Upper lobe of left lung (tissue), 5 donors: ENCODE results near the genes FOXN3 and EFCAB11.

DNA sequence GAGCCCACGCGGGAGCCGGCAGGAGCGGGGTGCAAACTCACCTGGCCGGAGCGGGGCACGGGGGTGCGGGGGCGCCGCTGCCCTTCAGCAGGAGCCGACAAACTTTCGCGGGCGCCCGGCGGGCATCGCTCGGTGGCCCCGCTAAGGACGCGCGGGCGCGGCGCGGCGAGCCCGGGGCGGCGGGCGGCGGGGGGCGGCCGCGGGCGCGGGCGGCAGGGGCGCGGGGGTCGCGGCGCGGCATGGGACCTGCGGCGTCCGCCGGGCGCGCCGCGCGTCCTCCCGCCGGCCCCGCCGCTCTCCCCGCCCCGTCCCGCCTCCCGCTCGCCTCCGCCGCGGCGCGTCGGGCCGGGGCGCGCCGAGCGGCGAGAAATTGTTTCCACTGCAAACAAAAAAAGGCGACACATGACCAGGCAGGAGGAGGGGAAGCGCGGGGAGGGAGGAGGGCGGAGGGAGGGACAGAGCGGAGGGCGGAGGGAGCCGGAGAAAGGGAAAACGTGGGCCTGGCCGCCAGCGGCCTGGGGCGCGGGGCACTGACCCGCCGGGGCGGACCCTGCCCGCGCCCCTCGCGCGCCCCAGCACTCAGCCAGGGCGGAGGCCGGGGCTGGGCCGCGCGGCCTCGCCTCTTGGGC is at the start of gene FOXN3:
TSS of gene FOXN3 (minus strand) at position 404 of the 629 bp plus-strand sequence.
- PRO-cap, 2 experiments, result peak in 2 of 2 experiments; most common plus-strand start position 458 of the sequence (in 2); most common minus-strand start position 299 of the sequence (in 2)
- RAMPAGE, long total RNA, 4 experiments, result start-site peak on the minus strand in 1 of 4 experiments, centred at position 110 of the sequence, 16 reads per replicate

DNA sequence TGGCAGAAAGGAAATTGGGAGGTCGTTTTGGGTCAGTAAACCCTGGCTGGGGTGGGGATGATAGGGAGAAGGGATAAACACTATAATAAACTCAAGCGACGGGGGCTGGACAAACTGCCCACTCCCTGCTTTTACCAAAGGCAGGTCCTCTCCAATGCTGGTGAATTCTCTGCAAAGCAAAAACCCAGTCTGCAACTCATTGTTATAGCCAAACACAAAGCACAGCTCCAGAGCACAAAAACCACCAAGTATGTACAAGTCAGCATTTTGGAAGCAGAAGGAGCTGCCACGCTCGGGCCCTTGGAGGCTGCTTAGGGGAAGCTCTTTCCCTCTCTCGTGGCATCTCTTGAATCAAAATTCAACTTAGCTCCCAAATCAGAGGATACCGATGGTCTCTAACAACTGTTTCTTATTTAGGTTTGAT is 158.3 kb upstream of the FOXN3 start:
- PRO-cap, 2 experiments, result no peak in any of the 2 experiments
- RAMPAGE, long total RNA, 4 experiments, result no peak in any of the 4 experiments

DNA sequence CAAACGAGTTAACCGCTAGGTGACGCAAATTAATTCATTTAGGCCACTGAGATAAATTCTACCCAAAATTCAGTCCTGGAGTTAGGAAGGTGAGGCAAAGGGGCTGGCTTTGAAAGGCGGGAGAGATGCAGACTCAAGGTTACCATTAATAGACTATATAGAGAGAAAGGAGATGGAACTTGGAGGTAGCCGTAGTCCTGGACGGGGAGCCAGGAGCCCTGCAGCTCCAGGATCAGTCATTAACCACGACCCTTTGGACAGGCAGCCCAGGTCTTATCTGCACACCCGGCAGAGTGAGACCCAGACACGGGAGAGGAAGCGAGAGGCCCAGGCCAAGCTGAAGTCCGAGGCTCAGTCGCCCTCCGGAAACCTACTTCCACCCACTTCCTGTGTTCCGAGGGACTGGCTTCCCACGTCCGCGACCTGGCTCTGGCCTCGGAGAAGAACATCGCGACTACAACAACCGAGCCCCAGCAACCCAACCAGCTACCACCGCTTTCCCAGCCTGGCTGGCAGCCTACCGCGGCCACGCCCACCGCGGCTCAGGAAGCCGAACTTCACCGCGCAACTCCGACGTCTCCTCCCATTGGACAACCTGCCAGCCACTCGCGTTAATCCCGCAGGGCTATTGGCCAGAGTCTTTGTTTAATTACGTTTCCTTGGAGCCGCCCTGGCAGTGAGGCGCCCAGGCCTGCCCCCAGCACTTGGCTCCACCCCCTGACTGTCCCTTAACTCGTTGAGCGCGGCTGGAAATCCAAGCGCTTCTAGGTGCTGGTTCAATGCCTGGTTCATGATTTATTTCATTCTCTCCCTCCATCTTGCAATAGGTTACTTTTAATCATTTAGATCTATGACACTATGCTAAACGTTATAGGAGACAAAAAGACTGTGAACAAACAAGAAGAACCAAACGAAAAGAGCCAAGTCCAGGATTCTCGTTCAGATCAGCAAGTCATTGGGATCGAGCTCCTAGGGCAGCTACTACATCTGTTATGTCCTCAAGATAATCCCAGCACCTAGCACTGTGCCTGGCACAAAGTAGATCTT is at the start of gene EFCAB11:
TSS of gene EFCAB11 (minus strand) at position 519 of the 1,047 bp plus-strand sequence.
- PRO-cap, 2 experiments, result peak in 1 of 2 experiments; most common minus-strand start position 519 of the sequence (in 1)
- RAMPAGE, long total RNA, 4 experiments, result start-site peak on the minus strand in 4 of 4 experiments, centred at positions 479 to 535 of the sequence, 13 to 133 reads per replicate

DNA sequence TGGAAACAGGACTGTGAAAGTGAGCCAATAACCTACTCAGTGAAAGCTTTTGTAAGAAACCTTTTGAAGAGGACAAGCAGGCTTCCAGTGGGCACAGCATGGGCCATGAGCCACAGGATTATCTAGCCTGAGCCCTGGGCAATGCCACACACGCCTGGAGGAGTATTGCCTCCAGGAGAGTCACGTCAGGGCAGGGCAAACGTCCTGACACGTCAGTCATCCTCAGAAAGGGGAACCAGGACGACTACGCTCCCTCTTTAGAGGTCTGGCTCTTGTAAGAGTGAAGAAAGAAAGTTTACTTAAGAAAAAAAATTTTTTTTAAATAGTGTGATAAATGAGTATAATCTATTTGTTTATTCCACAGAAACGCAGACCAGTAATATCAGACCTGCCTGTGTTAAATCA is 32.2 kb downstream of the NRDE2 start:
- PRO-cap, 2 experiments, result no peak in any of the 2 experiments
- RAMPAGE, long total RNA, 4 experiments, result no peak in any of the 4 experiments

DNA sequence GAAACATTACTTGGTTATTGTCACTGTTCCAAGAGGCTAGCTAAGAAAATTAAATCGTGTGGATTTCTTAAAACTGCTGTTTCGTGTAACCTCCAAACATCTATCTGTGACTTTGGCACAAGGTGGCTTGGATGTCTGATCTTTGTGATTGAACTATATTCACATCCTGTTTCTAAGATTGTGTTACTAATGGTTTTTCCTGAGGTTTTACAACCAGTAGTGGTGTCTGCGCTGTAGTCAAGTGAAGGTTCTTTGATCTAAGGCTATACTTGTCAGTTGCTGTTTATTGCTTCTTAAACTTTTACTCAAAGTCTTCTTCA is 12.4 kb upstream of the CALM1 start:
- PRO-cap, 2 experiments, result no peak in any of the 2 experiments
- RAMPAGE, long total RNA, 4 experiments, result no peak in any of the 4 experiments

- PRO-cap, 2 experiments, result no peak in any of the 2 experiments
- RAMPAGE, long total RNA, 4 experiments, result no peak in any of the 4 experiments
Measured at GRCh38 chr14:90676776-90677310, 139.4 kb downstream of the TTC7B start.

GRCh38 chr14:90758187-90758799 is 57.9 kb downstream of the TTC7B start:
- PRO-cap, 2 experiments, result peak in 2 of 2 experiments; most common plus-strand start chr14:90758543 (in 1); most common minus-strand start chr14:90758293 (in 1)
- RAMPAGE, long total RNA, 4 experiments, result no peak in any of the 4 experiments

- PRO-cap, 2 experiments, result no peak in any of the 2 experiments
- RAMPAGE, long total RNA, 4 experiments, result no peak in any of the 4 experiments
Measured at GRCh38 chr14:90788000-90788494, 28.2 kb downstream of the TTC7B start.

DNA sequence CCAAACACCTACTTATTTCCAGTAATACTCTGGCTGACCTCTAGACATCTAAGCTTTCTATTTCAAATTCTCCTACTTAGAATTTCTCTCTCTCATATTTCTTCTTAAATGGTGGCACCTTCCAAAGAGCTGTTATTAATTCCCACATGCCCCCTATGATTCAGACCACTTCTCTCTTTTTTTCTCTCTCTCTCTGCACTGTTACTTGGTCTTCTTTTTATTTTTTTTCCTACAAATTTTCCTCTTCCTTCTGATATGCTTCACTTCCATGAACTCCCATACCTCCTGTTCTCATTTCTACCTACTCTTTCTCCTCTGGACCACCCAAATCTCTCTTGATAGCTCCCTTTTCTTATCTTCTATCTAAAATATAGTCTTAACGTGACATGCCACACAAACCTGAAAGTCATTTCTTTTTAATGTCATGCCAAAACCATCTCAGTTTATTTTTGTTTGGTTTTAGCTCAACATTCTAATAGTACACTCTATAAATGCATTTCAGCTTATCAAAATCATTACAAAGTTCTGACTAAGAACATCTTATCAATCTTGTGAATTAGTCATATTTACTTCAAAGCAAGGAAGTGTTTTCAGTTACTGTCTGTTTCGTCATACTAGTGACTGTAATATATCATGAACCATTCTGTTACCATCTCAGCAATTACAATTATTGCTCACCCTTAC is 90.6 kb downstream of the RPS6KA5 start:
- PRO-cap, 2 experiments, result no peak in any of the 2 experiments
- RAMPAGE, long total RNA, 4 experiments, result start-site peak on the minus strand in 1 of 4 experiments, centred at position 538 of the sequence, 13 reads per replicate

GRCh38 chr14:91202213-91202948 is 42.1 kb downstream of the GPR68 start:
- PRO-cap, 2 experiments, result no peak in any of the 2 experiments
- RAMPAGE, long total RNA, 4 experiments, result no peak in any of the 4 experiments

DNA sequence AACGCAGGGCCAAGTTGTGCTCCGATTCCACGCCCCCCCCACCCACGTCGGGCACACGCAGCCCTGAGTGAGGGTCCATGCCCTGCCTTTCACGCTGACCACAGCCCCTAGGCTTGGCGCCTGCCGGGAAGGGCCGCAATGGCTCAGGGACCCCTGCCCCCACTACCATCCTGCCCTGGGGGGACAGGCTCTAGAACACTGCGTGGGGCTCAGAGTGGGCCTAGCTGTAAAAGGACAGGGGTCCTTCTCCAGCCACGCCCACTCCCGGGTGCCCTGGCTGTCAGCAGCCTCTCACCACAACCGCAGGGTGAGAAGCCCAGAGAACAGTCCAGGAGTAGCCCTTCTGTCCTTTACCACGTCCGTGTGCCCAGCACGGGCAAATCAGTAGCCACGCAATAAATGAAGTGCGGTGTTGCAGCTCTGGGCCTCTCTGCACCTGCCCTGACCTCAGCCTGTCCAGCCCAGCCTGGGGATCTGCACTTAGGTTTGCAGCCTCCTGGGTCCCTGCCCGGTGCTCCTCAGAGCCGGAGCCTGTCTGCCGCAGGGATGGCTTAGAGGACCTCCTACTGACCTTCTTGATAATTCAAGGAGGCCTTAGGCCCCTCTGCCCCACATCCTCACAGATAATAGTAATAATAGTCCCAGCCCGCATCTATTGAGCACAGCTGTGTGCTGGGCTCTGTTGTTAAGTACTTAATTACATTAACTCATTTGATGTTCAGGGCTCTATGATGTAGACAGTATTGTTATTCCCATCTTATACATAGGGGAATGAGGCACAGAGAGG is 9.5 kb upstream of the GPR68 start:
- PRO-cap, 2 experiments, result no peak in any of the 2 experiments
- RAMPAGE, long total RNA, 4 experiments, result no peak in any of the 4 experiments

- PRO-cap, 2 experiments, result no peak in any of the 2 experiments
- RAMPAGE, long total RNA, 4 experiments, result no peak in any of the 4 experiments
Measured at GRCh38 chr14:91310566-91311180, 66.2 kb upstream of the GPR68 start.

- PRO-cap, 2 experiments, result no peak in any of the 2 experiments
- RAMPAGE, long total RNA, 4 experiments, result no peak in any of the 4 experiments
Measured at GRCh38 chr14:91317471-91318123, 73.1 kb upstream of the GPR68 start.

- PRO-cap, 2 experiments, result no peak in any of the 2 experiments
- RAMPAGE, long total RNA, 4 experiments, result no peak in any of the 4 experiments
Measured at GRCh38 chr14:91360982-91361641, 56.5 kb downstream of the CCDC88C start.

- PRO-cap, 2 experiments, result peak in 1 of 2 experiments; most common plus-strand start chr14:91387733 (in 1)
- RAMPAGE, long total RNA, 4 experiments, result no peak in any of the 4 experiments
Measured at GRCh38 chr14:91387539-91387966, 30.1 kb downstream of the CCDC88C start.

- PRO-cap, 2 experiments, result no peak in any of the 2 experiments
- RAMPAGE, long total RNA, 4 experiments, result no peak in any of the 4 experiments
Measured at GRCh38 chr14:91482342-91482823, 27.7 kb downstream of the PPP4R3A start.

DNA sequence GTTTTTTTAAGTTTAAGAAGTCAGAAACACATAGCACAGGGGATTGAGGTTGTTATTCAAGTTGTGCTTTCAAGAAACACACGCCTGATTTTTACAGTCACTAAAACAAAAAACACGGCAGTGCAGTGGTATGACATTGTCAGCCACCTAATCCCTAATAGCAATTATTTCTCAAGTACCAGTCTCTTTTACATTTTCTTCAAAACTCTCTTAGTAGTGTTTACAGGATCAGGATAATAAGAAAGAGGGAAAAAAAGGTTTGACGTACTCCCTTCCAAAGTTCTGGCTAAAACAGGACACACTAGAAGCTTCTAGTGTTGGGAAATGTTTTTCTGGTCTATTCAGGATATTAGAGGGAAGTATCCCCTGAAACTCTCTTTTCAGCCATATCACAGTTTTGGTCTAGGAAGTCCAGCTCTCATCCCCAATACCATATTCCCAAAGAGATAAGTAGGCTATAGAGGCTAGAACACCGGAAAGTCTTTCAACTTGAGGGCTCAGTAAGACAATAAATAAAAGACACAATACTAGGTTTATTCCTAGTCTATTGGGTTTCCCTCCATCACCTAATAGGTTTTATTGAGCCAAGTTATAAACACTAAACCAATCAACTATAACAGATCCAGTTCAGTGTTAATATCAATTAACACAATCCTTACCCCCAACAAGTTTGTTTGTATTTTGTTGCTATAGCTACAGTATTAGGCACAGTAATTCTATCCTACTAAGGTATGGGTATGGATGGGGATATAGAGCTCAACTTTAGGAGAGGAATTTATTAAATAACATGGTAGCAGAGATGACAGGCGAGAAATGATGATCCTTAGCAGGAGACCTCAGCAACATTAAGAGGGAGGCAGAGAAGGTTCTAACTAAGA is 13.6 kb downstream of the PPP4R3A start:
- PRO-cap, 2 experiments, result no peak in any of the 2 experiments
- RAMPAGE, long total RNA, 4 experiments, result no peak in any of the 4 experiments

DNA sequence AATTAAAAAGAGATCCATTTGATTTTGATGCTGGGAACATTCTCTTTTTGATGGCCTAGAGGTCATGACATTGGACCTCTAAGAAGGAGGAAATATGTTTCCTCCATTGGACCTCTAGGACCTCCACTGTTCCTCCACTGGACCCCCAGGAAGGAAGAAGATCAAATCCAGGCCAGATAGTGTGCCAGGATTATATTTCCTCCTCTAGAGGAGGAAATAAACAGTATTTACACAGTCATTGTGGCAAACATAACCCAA is 12.0 kb upstream of the CATSPERB start:
- PRO-cap, 2 experiments, result no peak in any of the 2 experiments
- RAMPAGE, long total RNA, 4 experiments, result no peak in any of the 4 experiments

GRCh38 chr14:91835624-91835994 is 31.7 kb downstream of the TC2N start:
- PRO-cap, 2 experiments, result no peak in any of the 2 experiments
- RAMPAGE, long total RNA, 4 experiments, result no peak in any of the 4 experiments

DNA sequence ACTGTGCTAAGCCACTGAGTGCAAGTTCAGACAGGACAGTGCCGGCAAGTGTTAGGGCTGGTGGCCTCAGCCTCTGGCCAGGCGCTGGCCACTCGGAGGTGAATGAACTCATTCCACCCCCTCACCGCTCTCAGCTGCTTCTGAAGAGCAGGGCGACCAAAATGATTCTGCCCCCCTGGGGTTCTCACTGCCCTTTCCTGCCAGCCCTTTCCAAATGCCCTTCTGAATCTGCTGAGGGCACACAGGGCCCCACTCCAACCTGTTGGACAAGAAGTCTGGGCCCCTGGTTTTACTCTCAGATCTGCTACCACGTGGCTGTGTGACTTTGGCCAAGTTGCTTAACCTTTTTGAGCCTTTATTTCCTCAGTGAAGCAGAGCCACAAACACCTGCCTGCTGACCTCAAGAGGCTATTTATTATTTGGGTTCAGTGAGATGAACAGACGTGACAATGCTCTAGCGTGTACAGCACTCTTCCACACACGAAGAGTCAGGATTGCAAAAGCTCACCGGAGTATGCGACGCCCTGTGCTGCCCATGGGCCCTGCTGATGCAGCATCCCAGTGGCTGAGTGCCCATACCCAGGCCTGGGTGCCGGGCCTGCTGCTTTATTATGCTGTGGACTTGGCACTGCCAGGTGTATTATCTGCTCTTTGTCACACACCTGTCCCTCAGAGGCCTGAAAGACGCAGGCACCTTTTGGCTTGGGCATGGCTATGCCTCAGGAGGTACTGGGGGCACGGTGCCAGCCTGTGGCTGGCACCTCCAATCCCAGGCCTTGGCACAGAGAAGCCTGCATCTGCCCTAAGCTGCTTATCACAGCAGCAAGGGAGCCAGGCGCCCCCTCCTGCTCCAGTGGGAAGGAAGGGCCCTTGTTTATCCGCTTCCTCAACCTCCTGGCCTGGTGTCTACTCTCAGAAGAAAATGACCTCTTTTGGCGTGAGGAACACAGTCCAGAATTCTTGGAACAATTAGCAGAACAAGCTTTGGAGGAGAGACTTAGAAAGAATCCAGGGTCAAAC is 22.2 kb upstream of the TC2N start:
- PRO-cap, 2 experiments, result no peak in any of the 2 experiments
- RAMPAGE, long total RNA, 4 experiments, result no peak in any of the 4 experiments